Temporal lobe (tissue), 2 donors: Measurements from ENCODE around the genes FEZF2 and ADAMTS9.

DNA sequence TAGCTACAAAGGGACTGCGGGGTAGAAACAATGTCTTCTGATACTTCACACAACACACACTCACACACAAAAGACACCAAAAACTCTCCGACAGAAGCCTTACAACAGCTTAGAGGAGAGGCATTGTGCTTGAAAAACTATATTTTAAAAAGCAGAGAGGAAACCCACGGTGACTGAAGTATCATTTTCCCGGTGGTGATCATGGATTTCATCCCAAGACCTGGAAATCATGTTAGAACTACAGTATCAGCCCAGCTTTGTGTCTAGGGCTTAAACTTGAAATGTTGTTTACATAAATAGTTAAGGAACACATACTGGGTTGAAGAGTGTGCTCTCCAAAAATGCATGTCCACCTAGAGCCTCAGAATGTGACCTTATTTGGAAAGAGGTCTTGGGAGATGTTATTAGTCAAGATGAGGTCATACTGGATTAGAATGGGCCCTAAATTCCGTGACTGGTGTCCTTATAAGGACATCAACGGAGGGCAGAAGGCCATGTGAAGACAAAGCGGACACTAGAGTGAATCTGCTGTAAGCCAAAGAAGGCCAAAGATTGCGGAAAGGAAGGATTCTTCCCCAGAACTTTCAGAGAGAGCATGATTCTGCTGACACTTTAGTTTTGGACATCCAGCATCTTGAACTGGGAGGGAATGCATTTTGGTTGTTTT is 759.1 kb upstream of the CFAP20DC start:
- RAMPAGE, long total RNA = no peak

- RAMPAGE, long total RNA = no peak
These were observed 960.5 kb upstream of the CFAP20DC start for GRCh38 chr3:60010291-60010663.

DNA sequence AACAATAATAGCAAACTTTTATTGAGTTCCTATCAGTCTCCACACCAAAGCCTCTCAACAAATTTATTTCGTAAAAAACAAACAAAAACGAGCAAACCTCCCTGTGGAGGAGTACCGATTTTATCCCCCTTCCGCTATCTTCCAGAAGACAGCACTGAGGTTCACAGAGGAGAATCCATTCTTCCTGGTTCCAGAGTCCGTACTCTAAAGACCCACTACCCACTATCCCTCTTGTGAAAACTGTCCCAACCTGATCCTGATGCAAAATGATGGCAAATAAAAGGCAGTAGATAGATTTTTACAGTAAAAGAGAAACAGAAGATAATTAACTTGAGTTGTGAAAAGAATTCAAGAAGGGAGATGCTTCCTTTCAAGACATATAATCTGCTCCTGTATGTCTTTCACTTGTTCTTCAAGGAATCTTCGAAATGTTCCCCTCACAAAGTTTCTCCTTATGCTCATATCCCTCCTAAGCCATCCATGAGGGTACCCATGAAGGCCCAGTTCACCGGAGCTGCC is 1027.1 kb downstream of the FHIT start:
- RAMPAGE, long total RNA = no peak

DNA sequence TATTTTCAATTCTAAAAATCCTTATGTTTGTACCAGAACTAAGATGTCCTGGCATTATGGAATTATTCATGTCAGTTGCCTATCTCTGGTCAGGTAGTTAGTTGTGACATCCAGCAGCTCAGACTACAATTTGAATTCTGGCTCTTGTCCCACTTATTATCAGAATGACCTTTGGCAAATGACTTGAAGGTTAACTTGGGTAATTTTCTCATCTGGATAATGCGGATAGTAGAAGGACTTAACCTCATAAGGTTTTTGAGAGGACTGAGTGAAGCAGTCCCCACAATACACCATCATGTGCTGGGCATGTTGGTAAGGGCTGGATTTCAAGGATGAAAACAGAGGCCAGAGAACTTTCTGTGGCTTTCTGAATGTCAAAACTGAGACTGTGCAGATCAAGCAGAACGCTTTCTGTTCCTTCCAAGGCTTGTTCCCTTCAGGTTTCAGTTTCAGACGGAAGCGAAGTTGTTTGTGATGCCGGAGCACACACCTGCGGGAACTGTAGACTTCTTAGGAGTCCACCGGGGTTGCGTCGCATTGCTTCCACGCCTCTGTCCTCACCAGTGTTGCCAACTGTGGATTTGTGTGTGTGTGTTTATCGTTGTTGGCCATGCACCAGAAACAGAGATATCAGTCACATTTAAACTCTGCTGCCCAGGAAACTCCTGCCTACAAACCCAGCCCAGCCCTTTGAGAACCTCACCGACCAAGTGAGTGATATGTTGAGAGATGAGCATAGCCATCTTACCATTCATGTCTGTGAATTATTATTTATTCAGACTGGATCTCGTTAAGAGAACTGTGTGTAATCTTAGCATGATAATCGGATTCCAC is 76.0 kb downstream of the PTPRG start:
- RAMPAGE, long total RNA = no peak

- RAMPAGE, long total RNA = no peak
These were observed 108.4 kb downstream of the PTPRG start for GRCh38 chr3:61669728-61670139.

GRCh38 chr3:61684971-61685536 is 123.7 kb downstream of the PTPRG start:
- RAMPAGE, long total RNA = no peak

- RAMPAGE, long total RNA = no peak
These were observed 246.5 kb downstream of the PTPRG start for GRCh38 chr3:61807651-61808395.

GRCh38 chr3:61808419-61809603 is 247.4 kb downstream of the PTPRG start:
- RAMPAGE, long total RNA = no peak

DNA sequence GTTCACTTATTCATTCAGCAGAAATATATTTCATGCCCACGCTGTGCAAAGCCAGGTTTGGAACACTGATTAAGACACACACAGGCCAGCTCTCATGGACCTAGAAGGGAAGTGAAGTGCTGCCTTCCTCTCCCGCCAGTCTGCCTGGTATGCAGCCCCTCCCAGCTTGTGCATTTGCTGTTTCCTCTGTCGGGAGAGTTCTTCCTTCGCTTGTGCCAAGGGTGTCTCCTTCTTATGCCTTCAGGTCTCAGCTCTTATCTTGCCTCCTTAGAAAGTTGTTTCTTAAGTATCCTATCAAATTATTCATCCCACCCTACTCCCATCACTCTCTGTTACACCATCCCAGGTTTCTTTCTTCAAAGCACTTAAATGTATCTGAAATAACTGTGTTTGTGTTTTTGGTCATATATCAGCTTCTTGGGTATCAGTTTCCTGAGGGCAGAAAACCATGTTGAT is 184.5 kb upstream of the C3orf14 start:
- RAMPAGE, long total RNA = no peak

GRCh38 chr3:62373363-62373723 is at the start of gene FEZF2:
Gene FEZF2 (minus strand): TSS chr3:62373550.
- RAMPAGE, long total RNA = no peak

DNA sequence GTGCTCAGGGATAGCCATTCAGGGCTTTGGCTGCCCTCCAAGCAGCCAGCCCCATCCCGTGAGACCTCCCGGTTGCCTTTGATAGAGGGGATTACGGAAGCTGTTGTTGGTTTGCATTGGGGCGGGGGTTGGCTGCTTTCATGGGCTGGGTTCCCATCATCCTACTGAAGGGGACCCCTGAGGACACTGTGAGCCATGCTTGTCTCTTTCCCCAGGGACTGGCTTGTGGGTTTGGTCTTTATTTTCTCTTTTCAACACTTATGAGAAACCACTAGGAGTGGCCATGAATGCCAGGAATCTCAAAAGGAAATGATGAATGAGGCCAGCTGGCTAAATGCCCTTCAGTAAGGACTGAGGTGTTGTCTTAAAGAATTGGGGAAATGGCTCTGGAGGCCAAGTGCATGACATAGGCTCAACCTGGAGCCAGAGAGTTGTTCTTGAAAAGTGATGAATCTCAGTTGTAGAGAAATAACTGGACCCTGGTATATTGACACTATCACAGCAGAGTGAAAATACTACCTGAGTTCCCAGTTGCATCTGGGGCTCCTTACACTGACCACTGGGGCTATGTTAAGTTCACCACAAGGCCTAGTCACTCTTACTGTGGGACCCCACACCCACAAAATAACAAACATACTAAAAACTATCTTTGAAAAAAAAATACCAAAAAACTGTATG is 234.4 kb upstream of the FEZF2 start:
- RAMPAGE, long total RNA = no peak

- RAMPAGE, long total RNA = no peak
These were observed 61.8 kb downstream of the ATXN7 start for GRCh38 chr3:63925169-63926093.

DNA sequence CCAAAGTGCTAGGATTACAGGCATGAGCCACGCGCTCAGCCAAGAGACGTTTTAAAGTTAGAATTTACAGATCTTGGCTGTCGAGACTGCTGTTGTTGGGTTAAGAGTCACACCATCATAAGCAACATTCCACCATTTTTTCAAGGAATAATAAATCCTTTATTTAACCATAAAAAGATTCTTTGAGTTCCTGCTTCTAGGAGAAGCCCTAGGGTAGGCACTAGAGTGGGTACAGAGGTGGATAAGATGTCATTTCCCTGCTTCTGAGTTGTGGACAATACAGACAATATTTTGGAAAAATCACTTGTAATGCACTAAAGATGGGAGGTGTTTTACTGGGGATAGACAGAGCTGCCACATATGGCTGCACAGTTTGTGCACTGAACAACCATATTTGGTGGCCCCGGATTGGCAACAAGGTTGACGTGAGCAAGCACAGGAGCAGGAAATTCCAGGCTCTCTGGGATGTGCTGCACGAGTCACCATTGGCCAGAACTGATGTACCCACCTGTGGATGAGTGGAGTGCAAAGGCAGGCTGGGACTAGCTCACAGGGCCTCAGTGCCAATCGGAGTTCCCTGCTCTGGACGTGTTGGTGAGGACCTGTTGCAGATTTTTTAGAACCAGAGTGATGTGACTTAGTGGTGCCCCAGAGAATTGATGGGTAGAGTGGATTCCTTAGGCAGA is 69.2 kb downstream of the PSMD6 start:
- RAMPAGE, long total RNA = no peak

DNA sequence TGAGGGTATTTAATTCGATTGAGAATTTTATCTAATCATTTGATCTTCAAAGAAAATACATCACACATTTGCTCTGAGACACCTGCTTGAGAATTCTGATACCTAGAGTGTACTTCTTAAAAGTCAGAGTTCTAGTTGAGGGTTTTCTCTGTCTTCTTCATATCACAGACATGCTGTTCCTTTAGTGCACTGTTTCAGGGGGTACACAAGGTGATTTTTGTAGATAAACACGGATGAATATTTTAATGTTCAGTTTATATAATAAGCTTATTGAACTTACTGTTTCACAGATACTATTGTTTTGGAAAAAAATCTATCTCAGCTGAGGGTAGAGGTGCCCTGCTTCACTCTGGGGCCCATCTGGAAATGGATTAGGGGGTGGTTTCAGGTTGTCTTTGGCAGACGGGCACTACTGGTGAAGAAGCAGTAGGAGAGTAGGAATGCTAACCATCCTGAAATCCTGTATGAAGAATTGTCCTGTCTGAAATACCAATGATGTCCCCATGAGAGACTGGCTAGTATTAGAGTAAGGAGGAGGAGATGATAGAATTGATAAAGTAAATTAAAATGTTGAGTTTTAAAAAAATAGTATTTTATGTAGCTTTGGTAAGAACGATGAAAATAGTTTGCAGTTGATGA is 45.9 kb downstream of the PSMD6 start:
- RAMPAGE, long total RNA = no peak

GRCh38 chr3:64005083-64006396 is 17.8 kb downstream of the PSMD6 start:
- RAMPAGE, long total RNA = no peak

- RAMPAGE, long total RNA = no peak
These were observed 63.5 kb downstream of the PRICKLE2 start for GRCh38 chr3:64161678-64162159.

DNA sequence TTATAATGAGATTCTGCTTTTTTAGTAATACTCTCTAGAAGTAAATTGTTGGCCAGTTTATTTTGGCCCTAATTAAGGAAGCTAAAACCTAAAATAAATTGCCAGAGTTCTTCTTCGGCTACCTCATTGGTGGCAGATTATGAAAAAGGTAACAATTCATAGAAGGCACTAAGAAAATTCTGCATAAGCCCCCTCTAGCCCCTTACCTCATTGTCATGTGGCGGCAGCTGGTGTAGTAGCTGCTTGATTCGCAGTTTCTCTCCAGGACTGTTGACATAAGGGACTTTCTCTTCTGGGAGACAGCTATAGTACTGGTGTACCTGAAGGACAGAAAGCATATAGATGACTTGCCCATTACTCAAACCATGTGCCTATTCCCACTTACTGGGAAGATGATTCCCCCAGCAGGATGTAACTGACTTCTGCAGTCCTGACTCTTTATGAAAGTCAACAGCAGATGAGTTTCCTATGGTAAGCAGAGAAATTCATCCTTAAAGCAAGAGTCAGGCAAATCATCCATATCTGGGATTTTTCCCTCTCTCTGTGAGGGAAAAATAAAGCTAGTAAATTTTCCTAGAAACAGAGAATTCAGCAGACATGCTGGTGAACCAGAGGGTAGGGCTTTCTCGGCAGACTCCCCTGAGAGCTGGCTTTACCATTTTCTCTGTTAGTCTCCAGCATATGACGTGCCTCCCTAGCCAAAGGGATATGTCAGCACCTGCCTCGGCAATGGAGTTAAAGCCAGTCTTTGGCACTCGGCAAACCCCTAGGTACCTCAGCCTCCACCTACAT is 62.3 kb downstream of the PRICKLE2 start:
- RAMPAGE, long total RNA = no peak

DNA sequence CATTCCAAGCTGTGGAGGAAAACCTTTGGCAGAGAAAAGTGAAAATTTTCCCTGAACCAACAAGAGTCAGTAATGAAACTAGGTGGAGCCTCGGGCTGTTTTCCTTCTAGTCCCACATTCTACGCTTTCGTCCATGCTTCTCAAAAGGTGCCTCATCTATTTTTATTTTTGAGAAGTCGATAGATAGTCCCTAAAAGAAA is 161.4 kb upstream of the PRICKLE2 start:
- RAMPAGE, long total RNA = no peak

DNA sequence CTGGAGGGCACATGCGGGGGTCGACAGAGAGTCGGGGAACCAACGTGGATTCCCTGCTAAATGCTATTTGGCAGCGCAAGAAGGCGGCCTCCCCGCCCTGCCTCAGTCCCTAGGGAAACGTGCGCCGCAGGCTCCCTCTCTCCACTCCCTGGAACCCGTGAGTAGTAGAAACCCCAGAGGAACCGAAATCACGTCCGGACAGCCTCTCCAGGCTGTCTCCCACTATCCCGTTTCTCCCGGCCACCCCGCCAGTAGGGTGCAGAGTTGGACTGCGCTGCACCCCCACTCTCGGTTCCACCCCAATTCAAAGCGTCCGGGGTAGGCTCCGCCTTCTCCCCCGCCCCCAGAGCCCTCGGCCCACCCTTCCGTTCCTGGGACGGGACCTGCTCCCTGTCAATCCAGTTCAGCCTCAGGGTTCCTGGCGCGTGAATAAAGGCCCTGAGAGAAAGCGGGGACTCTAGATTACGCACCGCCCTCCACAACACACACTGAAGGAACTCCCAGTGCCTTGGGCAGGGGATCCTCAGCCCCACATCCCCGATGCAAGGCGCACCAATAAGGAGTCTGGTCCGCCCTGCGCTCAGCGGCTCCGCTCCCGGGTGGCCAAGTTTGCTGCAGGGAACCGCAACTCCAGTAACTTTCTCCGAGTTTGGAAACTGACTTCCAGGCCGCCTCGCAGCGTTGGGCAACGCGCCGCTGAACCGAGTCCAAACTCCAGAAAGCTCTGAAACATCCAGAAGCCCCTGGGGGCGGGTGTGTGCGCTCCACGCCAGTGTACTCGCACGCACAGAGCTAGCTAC is 2.0 kb downstream of the ADAMTS9 start:
- RAMPAGE, long total RNA = no peak

DNA sequence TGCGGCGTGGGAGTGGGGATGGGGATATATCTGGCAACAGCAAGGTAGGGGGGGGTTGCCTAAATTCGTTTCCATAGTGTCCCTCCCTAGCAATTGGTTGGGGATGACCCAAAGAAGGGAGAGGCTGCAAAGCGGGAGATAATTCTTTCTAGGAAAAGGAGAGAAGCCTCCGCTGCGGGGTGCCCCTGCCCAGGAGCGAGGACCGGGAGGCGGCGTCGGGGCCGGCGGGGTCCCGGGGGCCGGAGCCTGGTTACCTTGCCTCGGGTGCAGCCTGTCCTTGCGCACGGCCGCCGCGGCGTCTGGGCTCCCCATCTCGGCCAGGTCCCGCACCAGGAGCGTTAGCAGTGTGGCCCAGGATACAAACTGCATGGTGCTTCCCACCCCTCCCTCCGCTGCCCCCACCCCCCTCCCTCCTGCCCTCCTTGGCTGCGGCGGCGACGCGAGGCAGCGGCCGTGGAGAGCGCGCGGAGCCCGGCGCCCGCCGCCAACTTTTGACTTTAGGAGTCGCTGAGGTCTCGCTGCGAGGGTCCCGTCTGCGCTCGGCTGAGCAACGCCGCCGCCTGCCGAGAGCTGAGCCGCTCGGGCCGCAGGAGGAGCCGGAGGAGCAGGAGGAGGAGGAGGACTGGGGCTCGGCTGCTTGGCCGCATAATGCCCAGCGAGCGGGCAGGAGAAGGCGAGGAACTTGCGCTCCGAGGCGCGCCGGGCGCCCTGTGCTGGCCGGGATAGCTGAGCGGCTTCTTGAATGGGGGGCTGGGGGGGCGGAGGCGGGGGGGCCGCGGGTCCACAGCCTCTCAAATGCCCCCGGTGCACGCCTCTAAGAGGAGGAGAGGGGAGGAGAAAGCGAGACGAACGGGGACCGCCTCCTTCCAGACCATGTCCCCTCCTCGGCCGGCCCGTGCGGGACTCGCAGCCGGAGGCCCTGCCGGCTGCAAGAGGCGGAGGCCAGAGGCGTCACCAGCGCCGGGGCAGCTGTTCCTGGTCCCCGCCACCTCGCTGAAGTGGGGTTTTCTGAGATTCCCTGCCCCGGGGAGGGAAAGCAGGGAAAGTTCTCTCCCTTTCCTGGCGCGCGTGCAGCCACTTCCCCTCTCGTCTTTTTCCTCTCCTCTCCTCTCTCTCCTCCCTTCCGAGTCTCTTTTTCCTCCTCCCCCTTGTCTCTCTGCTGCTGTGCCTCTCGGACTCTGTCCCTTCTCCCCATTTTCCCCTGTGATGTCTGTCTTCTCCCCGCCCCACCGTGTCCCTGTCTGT is at the start of gene ADAMTS9:
Gene ADAMTS9 (minus strand): TSS at position 712 of the 1,245 bp plus-strand sequence.
- RAMPAGE, long total RNA = no peak